Neural cell (in vitro differentiated cells): ENCODE measurements around the genes PCLAF, RASL12, UBAP1L, HACD3 and RAB11A.

DNA sequence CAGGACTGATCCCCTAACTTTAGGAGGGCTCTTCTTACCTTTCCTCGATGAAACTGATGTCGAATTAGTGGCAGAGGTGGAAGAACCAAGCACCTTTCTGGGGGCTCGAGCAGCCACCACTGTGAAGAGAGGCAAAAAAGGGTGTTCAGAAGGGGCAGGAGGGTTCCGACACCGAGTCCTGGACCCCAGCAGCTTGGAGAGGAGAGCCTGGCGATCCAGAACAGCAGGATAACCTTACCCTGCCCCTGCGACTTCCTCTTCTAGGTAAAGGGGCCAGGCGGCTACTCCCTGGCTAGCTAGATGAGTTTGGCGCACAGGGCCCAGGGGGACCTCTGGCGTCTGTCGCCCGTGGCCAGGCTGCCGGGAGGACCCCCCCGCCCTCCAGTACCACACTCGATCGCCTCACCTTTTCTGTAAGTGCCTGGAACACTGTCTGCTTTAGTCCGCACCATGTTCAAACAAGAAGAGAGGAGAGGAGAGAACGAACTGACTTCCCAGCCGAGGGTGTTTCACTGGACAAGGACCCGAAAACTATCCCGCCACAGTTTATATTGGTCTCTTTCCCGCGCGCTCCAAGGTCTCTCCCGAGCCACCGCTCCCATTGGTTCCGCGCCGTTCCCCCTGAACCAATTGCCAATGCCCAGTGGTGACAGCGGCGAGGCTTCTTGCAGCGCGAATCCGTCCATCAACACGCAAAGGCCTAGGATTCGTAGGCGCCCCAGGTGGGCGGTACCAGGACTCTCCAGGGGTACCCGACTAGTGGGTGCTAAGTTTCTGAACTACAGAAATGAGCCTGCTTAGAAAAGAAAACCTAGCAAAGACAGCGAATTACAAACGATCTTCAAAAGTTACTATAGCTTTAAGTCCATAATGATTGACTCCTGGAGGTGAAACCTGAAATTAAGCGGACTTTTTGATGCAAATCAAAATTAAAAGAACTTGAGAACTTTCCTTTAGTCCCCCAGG, at the start of gene PCLAF:
TSS of gene PCLAF (minus strand) at position 522 of the 966 bp plus-strand sequence.
- RAMPAGE, long total RNA, result no peak

DNA sequence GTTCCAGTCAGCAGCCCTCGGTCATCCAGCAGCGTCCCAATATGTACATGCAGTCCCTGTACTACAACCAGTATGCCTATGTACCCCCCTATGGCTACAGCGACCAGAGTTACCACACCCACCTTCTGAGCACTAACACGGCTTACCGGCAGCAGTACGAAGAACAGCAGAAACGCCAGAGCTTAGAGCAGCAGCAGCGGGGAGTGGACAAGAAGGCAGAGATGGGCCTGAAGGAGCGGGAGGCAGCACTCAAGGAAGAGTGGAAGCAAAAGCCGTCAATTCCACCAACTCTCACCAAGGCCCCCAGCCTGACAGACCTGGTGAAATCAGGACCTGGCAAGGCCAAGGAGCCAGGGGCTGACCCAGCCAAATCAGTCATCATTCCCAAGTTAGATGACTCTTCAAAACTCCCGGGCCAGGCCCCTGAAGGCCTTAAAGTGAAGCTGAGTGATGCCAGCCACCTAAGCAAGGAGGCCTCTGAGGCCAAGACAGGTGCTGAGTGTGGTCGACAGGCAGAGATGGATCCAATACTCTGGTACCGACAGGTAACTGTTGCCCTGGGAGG, 99.6 kb downstream of the RBPMS2 start:
- RAMPAGE, long total RNA, result no peak

DNA sequence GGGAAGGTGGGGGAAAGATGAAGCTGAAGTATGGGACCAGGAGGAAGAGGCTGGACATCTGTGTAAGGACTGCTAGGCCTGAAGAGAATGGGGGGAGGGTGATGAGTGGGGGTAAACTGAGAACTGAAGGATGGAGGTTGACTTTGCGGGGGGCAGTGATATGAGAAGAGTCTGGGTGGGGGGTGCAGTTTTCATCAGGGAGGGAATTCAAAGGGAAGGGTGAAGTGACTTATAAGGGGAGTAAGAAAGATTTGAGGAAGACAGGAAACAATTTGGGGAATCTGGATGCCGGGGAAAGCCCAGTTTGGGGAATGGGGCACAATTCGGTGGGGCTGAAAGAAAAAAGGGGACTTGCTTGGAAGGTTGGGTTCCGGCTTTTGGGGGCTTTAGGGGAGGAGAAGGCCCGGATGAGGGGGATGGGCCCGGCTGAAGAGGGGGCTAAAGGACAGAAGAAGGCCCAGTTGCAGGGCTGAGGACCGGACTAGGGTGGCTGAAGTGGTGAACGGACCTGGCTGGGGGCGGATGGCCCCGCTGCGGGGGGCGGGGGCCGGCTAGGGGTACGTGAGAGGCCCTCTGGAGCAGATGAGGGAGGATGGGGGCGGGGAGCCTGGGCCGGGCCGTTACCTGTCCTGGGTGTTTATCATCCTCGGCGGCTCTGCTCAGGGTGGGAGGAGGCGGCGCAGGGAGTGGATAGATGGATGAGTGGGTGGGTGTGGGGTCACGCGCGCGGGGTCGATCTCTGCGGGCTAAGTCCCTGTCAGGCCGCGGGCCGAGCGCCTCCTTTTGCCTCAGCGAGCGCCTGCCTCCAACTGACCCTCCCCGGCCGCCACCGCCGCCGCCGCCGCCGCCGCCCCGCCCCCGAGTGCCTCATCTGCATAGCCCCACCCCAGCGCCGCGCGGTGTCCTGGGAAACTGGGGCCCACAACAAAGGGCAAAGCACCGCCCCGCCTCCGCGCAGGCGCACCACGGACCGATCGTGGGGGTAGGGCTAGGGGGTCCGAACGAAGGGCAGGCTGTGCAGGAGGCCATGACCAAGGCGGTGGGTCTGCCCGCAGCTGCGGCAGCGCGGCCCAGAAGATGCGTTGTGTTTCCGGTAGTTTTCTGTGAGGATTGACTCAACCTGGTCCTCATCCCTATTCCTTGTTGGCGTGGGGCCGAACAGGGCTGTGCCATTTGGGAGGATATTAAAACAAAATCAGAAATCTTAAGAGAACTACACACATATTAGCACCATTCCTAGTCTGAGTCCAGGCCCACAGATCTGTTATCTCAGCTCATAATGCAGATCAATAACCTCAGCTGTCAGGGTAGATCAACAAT, 72.5 kb downstream of the RBPMS2 start:
- RAMPAGE, long total RNA, result start-site peak on the minus strand centred at position 786 of the sequence, 62 bp wide, 955 and 237 reads in 2 replicates

GRCh38 chr15:64717378-64717974, 57.9 kb downstream of the RBPMS2 start:
- RAMPAGE, long total RNA, result no peak

- RAMPAGE, long total RNA, result no peak
These were observed 25.1 kb downstream of the RBPMS2 start for GRCh38 chr15:64750317-64750722.

- RAMPAGE, long total RNA, result no peak
These were observed 38.0 kb downstream of the ANKDD1A start for GRCh38 chr15:64949473-64950296.

GRCh38 chr15:64990244-64990671, 544 bp upstream of the SPG21 start:
- RAMPAGE, long total RNA, result no peak

GRCh38 chr15:65049135-65050083, 4.2 kb downstream of the SLC51B start:
- RAMPAGE, long total RNA, result no peak

DNA sequence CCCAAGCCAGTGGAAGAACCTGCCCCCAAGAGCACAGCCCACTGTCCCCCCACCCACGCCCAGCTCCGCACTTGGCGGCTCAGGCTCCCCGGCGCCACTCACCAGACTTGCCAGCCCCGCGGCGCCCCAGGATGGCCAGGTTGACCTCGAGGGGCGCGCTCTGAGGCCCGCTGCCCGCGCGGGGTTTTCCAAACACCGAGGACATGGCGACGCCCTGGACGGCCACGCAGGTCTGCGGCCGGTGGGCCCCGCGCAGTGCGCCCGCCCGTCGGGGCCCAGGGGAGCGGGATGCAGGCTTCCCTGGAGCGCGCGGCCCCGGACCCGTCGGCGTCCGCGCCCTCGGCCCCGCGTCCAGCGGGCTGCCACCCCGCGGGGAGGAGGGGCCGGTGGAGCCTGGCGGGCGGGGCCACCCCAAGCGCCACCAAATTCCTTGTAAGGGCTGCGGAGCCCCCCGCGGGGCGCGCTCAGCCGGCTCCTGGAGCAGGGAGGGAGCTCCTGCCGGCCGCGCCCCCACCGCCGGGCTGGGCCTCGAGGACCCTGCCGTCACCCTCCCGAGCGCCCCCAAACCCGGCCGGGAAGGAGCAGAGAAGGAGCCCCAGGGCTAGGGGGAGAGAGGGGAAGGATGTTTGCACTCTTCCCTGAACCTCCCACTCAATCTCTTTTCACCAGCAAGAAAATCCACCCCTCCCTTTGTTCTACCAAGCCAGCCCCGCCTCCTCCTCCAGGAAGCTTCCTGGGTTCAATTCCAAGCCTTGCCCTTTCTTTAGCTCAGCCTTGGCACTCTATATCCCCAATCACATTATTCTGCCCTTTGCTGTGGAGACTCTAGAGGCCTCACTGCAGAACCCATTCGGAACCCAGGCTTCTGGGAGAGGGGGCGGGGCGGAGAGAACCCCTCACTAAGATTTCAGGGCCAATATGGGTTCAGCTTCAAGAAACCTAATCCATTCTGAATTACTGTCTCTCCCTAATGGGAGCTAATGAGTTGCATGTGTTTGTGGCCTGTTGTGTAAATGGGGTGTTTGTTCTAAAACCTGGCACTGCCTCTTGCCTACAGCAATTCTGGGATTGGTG, at the start of gene RASL12:
TSS of gene RASL12 (minus strand) at position 361 of the 1,074 bp plus-strand sequence.
- RAMPAGE, long total RNA, result no peak

GRCh38 chr15:65075625-65076496, 685 bp upstream of the KBTBD13 start:
- RAMPAGE, long total RNA, result no peak

DNA sequence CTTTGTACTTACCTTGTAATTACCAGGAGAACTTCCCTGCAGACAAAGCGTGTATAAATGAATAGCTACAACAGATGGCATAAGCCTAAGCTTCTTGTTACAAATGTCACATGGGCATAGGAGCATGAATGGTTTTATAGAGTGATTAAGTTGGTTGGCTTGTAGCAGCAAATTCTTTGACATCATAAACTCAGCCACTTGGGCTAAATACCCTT, at the start of gene UBAP1L:
TSS of gene UBAP1L (minus strand) at position 63 of the 215 bp plus-strand sequence.
- RAMPAGE, long total RNA, result no peak

DNA sequence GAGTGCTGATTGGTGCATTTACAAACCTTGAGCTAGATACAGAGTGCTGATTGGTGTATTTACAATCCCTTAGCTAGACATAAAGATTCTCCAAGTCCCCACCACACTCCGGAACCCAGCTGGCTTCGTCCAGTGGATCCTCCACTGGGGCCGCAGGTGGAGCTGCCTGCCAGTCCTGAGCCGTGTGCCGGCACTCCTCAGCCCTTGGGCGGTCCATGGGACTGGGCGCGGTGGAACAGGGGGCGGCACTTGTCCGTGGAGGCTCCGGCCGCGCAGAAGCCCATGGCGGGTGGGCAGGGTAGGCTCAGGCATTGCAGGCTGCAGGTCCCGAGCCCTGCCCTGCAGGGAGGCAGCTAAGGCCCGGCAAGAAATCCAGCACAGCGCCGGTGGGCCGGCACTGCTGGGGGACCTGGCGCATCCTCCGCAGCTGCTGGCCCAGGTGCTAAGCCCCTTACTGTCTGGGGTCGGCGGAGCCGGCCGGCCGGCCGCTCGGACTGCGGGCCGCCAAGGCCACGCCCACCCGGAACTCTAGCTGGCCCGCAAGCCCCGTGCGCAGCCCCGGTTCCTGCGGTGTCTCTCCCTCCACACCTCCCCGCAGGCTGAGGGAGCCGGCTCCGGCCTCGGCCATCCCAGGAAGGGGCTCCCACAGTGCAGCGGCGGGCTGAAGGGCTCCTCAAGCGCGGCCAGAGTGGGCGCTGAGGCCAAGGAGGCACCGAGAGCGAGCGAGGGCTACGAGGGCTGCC, 14.4 kb upstream of the PARP16 start:
- RAMPAGE, long total RNA, result no peak

DNA sequence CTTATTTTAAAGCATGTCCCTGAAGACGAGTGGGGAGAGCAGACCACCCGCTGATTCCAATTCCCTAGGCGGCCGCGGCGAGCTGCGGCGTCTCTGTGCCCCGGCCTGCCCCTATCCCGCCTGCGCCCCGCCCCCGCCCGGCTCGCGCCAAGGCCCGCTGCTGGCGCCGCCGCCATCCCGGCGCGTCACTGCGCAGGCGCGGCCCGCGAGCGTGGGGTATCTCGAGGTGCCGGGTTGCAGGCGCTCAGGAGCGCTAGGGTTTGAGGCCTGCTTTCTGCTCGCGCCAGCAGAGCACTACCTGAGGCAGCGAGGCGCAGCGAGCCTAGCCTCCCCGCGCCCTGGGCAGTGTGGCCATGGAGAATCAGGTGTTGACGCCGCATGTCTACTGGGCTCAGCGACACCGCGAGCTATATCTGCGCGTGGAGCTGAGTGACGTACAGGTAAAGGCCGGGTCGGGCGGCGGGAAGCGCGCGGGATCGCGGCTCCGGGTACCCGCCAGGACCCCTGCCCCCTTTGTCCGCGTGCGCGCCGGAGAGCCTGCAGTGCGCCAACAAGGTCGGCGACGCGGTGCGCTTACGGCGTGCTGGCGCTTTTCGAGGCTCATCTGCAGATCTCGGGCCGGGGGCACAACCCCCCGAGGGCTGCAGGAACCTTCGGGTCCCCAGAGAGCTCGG, at the start of gene HACD3:
TSS of gene HACD3 (plus strand) at position 185 of the 674 bp plus-strand sequence.
- RAMPAGE, long total RNA, result start-site peak on the minus strand centred at position 127 of the sequence, 12 bp wide, 18 and 15 reads in 2 replicates; start-site peak on the plus strand centred at position 359 of the sequence, 345 bp wide, 3,827 and 4,809 reads in 2 replicates

DNA sequence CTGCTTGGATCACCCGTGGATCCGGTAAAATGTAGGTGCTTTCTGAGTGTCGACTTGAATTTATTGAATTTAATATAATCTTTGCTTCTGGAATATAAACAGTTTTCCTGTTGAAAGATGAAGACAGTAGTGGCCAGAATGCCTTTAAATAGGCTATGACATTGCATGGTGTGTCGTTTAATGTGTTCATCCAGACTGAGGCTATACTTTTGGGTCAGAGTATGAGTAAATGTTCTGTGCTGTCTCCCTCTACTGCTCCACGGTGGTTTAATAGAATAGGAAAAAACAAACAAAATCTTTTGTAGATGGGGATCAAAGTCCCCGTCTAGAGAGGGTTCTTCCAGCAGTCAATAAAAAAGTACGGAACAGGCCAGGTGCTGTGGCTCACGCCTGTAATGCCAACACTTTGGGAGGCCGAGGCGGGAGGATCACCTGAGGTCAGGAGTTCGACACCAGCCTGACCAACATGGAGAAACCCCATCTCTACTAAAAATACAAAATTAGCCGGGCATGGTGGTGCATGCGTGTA, 1.8 kb downstream of the HACD3 start:
- RAMPAGE, long total RNA, result no peak

GRCh38 chr15:65733647-65734245, 58.3 kb downstream of the DENND4A start:
- RAMPAGE, long total RNA, result no peak

GRCh38 chr15:65862872-65863301, 6.4 kb upstream of the RAB11A start:
- RAMPAGE, long total RNA, result no peak

GRCh38 chr15:65868984-65870098, at the start of gene RAB11A:
RAB11A (plus strand) TSS chr15:65869491.
- RAMPAGE, long total RNA, result start-site peak on the plus strand at chr15:65869453-65869574, 3,792 and 4,321 reads in 2 replicates

DNA sequence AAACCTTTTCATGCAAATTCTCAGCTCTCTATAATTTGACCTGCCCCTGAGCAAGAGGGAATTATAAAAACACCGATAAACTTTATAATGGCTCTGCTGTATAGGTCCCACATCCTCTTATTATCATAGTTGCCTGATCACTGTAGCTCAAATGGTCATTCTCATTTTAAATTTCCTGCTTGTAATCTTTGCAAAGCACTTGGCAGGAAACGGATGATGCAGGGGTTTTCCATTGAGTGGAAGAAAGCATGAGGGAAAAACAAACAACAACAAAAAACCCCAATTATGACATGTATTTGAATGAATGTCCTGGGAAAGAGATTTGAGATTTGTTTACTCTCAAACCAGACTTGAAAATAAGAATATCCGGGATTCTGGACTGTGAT, 13.2 kb upstream of the TIPIN start:
- RAMPAGE, long total RNA, result no peak

GRCh38 chr15:66387792-66388061, 1.0 kb downstream of the MAP2K1 start:
- RAMPAGE, long total RNA, result no peak

DNA sequence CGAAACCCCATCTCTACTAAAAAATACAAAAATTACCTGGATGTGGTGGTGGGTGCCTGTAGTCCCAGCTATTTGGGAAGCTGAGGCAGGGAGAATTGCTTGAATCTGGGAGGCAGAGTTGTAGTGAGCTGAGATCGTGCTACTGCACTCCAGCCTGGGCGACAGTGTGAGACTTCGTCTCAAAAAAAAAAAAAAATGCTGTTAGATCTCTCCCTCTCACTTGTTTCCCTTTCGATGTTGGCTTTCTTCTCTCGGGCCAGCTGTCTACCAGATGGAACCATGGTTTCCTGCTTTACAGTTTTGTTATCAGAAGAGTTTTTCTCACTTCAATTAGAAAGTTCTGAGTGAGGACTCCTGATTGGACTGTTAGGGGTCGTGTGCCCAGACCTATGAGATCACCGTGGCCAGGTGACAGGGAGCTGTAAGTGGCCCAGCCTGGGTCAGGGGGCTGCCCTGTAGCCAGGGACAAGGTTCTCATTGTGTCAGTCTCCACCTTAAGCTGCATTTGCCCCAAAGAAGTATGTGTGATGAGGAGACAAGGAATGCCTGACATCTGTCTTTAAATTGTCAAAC, 25.4 kb downstream of the SNAPC5 start:
- RAMPAGE, long total RNA, result no peak